ENCODE data around the genes ZNF587, ZNF256 and C19orf18.

GRCh38 chr19:57849517-57850536 lies at the start of gene ZNF587:
TSS of gene ZNF587 (plus strand) at chr19:57849859.
- PRO-cap = unidirectional peak, plus-strand start at chr19:57849859

- PRO-cap = no peak
These were observed 11.4 kb downstream of the ZNF814 start for GRCh38 chr19:57877480-57877792.

GRCh38 chr19:57887194-57888029 lies 1.4 kb downstream of the ZNF814 start:
- PRO-cap = no peak

DNA sequence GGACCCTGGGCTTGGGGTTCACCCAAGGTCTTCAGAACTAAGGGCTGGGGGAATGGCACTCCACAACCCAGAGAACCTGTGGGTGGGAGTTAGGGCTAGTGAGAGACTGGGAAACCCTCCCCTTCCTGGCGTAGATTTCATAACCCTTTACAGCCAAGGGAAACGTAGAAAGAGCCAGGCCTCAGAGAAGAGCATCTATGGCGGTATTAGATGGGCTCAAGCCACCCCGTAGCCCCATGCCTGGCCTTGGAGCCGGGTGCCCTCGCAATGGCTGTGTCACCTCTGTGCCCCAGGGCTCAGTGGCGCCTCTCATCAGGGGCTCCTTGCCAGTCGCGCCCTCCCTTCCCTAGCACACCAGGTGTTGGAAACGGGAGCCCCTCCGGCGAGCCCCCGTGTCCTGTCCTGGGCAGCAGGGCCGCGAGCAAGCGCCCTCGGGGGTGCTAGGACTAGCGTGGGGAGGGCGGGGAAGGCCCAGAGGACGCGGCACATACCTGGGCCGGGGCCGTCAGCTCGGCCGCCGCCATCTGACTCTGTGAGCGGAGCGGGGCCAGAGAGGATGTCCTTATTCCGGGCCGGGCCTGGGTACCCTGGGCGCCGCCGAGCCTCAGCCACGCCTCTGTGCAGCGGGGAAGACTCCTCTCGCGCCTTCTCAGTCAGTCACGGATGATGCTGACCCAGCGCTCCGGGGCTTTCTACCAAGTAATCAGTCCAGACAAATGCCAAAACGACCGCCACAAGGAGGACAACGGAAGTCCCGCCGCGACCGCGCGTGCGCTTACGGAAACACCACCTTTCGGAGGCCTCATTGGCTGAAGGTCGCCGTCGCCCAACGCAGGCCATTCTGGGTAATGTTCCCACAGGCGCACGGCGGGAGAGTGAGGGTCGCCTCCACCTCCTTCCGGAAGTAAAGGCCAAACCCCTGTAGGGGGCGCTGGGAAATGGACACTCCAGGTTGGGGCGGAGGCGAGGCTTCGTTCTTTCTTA lies at the start of gene ZNF256:
Gene ZNF256 (minus strand): TSS at position 756 of the 984 bp plus-strand sequence.
- PRO-cap = no peak

DNA sequence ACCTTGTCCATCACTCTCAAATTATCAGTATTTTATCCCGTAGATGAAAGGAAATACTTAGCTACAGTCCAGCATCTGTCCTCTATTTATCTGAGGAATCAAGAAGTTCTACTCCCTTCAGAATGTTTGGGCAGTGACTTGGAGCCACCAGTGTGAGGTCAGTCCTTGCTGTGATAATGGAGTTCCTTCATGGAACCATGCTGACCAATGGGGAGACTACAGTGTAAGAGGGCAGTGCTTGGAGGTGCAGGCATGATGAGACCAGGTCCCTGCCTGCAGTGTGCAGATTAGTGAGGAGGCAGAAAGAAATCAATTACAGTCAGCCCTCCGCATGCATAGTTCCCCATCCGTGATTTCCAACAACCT lies at the start of gene C19orf18:
Gene C19orf18 (minus strand): TSS at position 113 of the 366 bp plus-strand sequence.
- PRO-cap = no peak

DNA sequence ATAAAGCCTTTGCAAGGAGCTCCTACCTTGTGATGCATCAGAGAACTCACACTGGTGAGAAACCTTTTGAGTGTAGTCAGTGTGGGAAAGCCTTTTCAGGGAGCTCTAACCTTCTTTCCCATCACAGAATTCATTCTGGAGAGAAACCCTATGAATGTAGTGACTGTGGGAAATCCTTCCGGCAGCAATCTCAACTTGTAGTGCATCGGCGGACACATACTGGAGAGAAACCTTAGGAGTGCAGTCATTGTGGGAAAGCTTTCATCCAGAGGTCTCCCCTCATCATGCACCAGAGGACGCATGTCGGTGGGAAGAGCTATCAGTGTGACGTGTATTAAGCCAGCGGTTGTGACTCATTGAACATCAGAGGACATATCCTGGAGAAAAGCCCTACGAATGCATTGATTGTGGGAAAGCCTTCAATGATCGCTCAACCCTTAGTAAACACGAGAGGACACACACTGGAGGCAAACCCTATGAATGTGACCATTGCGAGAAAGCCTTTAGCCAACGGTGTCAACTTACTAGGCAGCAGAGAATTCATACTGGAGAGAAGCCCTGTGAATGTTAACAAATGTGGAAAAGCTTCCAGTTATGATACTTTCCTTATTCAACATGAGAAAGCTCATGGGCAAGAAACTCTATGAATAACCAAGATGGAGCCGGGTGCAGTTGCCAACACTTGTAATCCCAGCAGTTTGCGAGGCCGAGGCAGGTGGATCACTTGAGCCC lies 16.1 kb upstream of the ZNF8 start:
- PRO-cap = no peak

- PRO-cap = no peak
These were observed 1.1 kb downstream of the ERVK3-1 start for GRCh38 chr19:58306249-58306689.

DNA sequence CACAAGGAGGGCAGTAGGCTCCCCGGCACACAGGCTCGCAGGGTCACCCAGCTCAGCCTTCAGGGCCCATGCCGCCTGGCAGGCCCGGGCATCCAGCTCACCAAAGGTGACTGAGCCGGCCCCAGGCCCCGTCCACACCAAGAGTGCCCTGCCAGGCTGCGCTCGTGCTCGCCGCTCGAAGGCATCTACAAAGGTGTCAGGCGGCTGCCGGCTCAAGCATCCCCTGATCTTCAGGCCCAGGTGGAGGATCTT lies 447 bp downstream of the SLC27A5 start:
- PRO-cap = no peak

- PRO-cap = no peak
These were observed 843 bp downstream of the CHMP2A start for GRCh38 chr19:58553753-58554771.

GRCh38 chr19:58570898-58571597 lies 2.1 kb downstream of the MZF1 start:
- PRO-cap = bidirectional peak, plus-strand start at chr19:58571756, minus-strand start at chr19:58571529

DNA sequence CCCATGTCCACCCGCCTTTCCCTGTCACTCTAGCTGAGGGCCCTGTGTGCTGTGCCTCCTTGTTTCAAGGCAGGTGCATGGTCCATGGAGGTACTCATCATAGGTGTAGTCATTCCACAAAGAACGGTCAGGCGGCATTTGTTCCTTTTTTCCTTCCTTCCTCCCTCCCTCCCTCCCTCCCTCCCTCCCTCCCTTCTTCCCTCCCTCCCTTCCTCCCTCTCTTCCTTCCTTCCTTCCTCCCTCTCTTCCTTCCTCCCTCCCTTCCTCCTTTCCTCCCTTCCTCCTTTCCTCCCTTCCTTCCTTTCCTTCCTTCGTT lies 3.0 kb upstream of the MZF1 start:
- PRO-cap = no peak

All from NALM6 (cell line).